Epithelial cell of prostate (primary cell): ENCODE data around the genes ATP8B3 and REXO1.

- RRBS, result 5% methylated on average over 8 of the region's 31 CpGs
Observed at GRCh38 chr19:1503405-1503946, 9.3 kb downstream of the ADAMTSL5 start.

DNA sequence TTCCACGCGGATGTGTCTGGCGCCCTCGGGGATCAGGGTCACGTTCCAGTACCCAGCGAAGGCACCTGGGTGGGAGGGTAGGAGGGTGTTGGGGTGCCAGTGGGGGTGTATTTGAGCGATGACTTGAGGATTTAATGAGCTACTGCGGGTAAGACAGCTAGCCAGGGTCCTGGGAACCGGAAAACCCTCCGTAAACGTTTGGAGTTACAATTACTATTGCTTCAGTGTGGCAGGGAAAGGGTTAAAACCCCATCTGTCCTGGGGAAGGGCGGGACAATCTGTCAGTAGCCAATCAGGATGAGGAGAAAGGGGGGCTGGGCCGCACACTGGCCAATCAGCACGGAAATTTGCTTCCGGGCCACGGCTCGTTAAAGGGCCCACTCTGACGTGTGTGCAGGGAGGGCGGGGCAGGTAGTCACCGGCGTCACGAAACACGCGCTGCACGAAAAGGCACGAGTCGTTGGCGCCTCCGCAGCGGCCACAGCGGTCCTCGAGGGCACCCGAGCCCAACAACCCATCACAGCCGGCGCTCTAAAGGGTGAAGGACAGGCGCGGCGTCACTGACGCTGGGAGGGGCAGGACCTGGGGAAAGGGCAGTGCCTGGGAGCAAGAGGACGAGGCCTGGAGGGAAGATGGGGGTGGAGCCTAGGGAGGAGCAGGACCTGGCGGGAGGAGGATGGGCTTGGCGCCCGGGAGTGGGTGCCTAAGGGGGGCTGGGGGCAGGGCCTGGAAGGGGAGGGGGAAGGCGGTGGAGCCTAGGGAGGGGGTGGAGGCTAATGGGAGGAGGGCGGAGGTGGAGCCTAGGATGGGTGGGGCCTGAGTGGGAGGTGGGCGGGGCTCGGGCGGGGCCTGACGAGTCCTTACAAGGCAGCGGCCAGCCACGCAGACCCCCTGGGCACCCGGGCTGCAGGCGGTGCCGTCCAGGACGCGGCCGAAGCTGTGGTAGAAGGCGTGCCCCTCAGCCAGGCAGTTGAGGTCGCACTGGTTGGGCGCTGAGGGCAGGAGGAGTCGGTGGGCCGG, 4.9 kb downstream of the ADAMTSL5 start:
- RRBS, result 3% methylated on average over 24 of the region's 62 CpGs

DNA sequence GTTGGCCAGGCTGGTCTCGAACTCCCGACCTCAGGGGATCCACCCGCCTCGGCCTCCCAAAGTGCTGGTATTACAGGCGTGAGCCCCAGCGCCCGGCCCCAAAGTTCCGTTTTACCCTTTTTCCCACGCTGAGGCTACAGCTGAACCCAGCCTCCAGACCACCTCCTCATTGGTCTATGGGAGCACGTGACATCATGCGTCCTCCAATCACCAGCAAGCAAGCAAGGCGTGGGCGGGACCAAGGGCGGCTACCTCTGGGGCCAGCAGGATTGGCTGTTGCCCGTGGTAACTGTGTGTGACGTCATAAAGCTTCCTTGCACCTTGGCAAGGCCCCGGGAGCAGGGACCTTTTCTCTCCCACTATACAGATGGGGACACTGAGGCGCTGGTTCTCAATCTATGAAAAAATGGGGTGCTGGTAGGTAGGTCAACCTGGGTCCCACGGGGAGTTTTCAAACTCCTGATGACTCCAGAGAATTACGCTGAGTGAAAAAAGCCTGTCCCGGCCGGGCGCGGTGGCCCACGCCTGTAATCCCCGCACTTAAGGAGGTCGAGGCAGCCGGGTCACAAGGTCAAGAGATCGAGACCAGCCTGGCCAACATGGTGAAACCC, 18.8 kb downstream of the PLK5 start:
- RRBS, result 88% methylated on average over 2 of the region's 29 CpGs

DNA sequence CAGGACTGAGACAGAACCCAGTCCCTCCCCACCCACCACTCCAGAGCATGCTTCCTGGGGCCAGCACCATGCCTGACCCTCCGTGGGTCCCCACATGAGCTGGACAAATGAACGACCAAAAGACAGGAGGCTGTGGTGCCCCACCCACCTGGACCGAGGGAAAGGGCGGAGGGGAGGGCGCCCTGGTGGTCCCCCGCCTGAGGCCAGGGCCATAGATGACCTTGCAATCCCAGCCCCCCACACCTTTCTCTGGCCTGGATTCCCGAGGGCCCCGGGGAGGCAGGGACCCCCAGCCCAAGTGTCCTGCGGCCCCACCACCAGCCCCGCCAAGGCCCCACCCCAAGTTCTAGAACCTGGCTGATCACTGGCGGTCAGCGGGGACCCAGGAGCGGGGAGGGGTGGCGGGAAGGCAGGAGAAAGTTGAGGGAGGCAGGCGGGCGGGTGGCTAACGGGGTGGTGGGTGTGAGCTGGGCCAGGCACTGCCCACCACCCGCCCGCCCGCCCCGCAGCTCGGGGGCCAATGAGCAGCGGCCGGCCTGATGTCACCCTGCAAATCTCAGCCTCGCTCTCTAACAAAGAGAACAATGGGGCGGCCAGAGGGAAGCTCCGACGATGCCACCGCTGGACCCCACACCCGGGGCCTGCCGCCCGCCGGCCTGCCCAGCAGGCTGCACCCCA, 1.8 kb downstream of the MEX3D start:
- RRBS, result 0% methylated on average over 6 of the region's 33 CpGs

DNA sequence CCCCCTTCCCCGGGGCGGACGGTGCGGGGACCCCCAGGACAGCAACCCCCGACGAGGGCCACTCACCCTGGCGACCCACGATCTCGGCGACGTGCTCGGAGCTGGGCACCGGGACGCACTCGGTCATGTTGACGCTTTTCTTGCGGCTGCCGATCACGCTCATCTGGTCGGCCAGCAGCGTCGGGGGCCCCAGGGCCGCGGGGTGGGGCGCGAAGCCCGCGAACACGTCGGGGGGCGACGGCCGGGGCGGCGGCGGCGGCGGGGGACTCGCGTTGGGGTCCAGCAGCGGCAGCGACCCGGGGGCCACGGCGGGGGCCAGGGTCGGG, 764 bp downstream of the MEX3D start:
- RRBS, result 3% methylated on average over 18 of the region's 46 CpGs

GRCh38 chr19:1590477-1591303, 2.0 kb downstream of the MBD3 start:
- RRBS, result no CpG with 5 or more reads among the region's 12 CpGs

- RRBS, result 9% methylated on average over 2 of the region's 4 CpGs
Observed at GRCh38 chr19:1769835-1770096, 16.5 kb downstream of the ONECUT3 start.

GRCh38 chr19:1811943-1813186, at the start of gene ATP8B3:
ATP8B3 (minus strand) TSS chr19:1812276.
- RRBS, result under 1% methylated on average over 33 of the region's 95 CpGs

- RRBS, result 94% methylated on average over 5 of the region's 65 CpGs
Observed at GRCh38 chr19:1821535-1822798, 9.9 kb upstream of the ATP8B3 start.

DNA sequence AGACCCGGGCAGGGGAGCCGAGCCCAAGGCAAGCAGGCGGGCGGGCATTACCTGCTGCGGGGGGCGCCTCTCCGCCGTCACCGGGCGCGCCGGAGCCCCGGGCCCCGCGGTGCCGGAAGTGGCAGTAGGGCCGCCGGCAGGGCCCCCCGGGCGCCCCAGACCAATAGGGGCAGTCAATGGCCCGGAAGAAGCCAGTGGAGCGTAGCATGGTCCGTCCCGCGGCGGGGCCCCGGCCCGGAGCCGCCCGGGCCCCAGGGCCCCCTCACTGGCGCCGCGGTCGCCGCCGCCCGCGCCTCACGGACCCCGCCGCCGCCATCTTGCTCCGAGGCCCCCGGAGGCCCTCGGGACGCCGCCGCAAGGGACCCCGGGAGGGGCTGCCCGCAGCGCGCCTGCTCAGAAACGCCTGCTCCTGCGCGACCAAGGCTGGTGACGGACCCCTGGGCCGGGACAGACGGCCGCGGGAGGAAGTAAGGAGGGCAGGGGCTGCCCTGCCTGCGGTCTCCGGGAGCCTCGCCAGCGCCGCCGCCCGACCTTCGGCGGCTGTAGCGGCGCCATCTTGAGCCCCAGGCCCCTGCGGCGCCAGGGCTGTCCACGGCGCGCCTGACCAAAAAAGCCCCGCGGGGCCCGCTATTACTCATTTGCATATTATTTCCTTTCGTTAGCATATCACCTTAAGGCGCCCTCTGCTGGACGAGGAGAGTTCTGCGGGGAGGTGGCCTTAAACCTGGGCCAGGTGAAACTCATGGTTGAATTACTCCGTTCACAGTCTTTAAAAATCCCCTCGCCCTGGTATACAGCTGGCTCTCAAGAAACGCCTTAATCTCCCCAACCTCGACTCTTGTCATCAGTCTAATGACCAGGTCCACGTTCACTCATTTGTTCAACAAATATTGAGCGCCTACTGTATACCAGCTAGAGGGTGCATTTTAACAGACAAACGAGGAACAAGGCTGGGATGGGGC, at the start of gene REXO1:
Gene REXO1 (minus strand): TSS at position 333 of the 962 bp plus-strand sequence.
- RRBS, result under 1% methylated on average over 40 of the region's 90 CpGs

DNA sequence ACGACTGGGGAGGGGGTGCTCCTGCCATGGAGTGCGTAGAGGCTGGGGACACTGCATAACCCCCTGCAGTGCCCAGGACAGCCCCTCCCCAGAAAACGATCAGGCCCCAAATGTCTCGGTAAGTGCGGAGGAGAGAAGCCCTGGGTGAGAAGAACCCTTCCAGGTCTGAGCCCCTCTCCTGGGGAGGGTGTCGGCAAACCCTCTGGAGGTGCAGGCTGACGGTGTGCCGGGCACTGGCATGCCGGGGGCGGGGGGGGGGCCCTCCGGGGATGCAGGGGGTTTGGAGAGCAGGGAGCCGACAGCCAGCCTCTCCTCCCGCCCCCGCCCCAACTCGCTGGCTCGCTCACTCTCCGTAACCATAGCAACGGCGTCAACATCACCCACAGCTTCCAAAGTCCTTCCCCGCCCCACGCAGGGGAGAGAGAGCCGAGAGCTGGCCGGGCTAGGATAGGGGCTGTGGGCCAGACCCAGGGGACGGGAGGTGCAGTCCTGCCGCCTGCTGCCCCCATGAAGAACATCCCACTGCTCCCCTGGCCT, 3.4 kb downstream of the KLF16 start:
- RRBS, result no CpG with 5 or more reads among the region's 25 CpGs

- RRBS, result 66% methylated on average over 1 of the region's 10 CpGs
Observed at GRCh38 chr19:1860742-1861088, 2.7 kb downstream of the KLF16 start.

DNA sequence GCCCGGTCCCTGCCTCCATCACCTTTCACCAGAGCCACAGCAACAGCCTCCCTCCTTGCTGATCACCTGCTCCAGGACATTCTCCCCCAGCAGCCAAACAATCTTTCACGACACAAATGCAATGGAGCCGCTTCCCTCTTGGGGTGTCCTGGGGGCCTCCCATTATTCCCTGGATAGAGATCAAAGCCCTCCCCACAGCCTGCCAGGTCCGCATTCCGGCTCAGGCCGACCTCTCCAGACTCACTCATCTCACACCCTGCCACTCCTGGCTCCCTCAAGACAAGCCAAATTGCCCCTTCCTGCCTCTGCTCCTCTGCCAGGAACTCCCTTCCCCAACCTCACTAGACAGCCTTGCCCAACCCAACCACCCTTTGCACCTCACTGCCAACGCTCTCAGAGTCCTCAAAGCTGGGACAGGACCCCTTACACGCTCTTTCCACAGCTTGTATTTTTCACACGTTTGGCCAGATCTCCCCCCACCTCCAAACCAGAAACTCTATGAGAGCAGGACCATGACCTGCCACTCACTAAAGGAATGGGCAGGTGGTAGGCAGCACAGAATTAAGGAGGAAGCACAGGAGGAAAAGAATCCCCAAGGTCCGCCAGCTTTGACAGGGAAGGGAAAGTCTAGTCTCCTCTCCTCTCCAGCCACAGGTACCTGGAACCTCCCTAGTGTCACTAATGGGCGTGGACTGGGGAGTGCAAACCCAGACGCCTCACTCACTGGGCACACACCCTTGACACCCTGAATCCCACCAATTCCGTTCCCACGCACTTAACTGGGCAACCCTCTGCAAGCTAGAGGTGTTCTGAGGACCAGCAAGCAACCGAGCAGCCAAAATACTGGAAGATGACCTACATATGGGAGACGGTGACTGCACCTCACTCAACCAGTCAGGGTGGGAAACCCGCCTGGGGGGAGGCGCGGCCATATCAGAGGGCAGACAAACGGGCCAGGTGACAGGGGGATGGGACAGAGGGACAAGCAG, 1.3 kb downstream of the ABHD17A start:
- RRBS, result no CpG with 5 or more reads among the region's 20 CpGs

GRCh38 chr19:1927671-1928176, 13.2 kb upstream of the CSNK1G2 start:
- RRBS, result no CpG with 5 or more reads among the region's 7 CpGs

- RRBS, result 1% methylated on average over 20 of the region's 37 CpGs
Observed at GRCh38 chr19:1941326-1941591, 287 bp downstream of the CSNK1G2 start.

DNA sequence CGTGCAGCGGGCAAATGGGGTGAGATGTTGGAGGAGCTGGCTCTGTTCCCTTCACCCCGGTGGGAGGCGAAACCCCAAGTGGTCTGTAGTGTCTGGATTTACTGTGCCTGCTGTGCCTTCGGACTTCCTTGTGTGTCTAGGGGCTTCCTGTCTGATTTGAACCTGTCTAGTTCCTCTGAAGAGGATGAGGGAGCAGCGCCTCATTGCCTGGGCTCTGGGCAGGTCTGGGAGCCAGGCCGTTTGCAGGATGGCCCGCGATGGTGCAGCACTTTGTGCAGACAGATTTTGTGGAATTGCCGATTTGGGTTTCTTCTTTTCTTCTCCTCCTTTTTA, 2.1 kb downstream of the CSNK1G2 start:
- RRBS, result no CpG with 5 or more reads among the region's 10 CpGs

- RRBS, result no CpG with 5 or more reads among the region's 8 CpGs
Observed at GRCh38 chr19:1962122-1962471, 21.1 kb downstream of the CSNK1G2 start.

GRCh38 chr19:2021678-2022101, 6.2 kb upstream of the BTBD2 start:
- RRBS, result no CpG with 5 or more reads among the region's 3 CpGs

- RRBS, result no CpG with 5 or more reads among the region's 38 CpGs
Observed at GRCh38 chr19:2099216-2100268, 2.8 kb downstream of the IZUMO4 start.

GRCh38 chr19:2127691-2128340, 23.6 kb downstream of the AP3D1 start:
- RRBS, result 73% methylated on average over 1 of the region's 24 CpGs